Right lobe of liver (tissue), 4 donors: ENCODE measurements around a stretch of chr5.

DNA sequence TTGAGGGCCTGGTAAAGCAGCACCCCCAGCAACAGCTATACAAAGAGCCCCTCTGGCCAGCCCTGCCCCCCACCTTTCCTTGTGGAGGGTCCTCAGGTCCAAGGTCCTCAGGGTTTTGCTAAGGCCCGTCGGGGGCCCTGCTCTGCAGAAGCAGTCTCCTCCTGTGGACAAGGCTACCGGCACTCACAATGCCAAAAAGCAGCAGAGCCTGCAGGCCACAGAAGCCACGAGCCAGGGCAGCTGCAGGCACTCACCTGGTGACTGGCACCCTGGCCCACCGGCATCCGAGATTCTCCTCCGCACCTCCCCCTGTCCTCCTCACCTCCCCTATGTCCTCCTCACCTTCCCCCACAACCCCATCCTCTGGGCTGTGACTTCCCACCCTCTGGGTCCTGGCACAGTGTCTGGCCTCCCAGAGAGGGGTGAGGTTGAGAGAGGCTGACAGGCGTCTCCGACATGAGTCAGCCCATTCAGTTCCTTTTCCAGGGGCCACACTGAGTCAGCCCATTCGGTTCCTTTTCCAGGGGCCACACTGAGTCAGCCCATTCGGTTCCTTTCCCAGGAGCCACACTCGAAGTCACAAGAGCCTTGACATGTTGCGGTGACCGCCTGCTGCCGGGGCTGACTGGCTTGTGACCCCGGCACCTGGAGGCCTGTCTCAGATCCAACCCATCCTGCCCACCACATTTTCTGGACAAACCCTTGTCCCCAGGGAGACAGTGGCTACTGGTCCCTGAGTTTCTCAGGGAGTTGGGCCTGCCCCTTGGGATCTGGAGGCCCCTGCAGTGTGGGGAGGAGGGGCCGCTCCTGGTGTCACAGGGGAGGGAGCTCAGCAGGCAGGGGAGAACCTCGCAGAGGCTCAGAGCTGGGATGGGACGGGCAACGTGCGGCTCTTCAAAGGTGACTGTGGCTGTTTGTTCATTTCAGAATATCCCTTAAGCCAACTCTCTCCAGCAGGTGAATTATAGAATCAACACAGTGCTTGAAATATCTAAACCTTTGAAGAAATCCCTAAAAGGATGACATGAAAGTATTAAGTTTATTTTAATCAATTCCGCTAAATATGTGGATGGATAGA is 40.3 kb upstream of the LPCAT1 start:
- PRO-cap, 4 experiments, result peak in 4 of 4 experiments; most common plus-strand start position 582 of the sequence (in 3); most common minus-strand start position 331 of the sequence (in 2)
- RAMPAGE, long total RNA, 2 experiments, result no peak in any of the 2 experiments

DNA sequence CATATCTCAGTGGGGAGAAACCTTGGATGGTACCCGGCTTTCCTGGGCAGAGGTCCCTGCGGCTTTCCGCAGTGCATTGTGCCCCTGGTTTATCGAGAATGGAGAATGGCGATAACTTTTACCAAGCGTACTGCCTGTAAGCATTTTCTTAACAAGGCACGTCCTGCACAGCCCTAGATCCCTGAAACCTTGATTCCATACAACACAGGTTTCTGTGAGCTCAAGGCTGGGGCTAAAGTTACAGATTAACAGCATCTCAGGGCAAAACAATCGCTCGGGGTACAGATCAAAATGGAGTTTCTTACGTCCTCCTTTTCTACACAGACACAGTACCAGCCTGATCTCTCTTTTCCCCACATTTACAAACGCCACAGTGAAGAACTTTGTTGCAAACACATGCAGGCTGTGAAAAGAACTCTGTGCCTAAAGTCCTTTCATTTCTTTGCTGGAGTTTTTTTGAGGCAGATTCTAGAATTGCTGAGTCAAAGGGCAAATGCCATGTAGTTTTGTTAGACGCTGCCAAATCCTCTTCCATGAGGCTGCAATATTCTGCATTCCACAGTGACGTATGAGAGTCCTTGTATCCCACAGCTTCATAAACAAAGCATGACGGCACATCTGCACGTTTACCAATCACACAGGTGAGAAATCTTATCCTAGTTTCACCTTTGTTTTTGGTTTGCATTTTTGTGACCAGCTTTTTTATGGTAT is 44.4 kb upstream of the LPCAT1 start:
- PRO-cap, 4 experiments, result peak in 3 of 4 experiments; most common plus-strand start position 596 of the sequence (in 1); most common minus-strand start position 418 of the sequence (in 2)
- RAMPAGE, long total RNA, 2 experiments, result no peak in any of the 2 experiments

DNA sequence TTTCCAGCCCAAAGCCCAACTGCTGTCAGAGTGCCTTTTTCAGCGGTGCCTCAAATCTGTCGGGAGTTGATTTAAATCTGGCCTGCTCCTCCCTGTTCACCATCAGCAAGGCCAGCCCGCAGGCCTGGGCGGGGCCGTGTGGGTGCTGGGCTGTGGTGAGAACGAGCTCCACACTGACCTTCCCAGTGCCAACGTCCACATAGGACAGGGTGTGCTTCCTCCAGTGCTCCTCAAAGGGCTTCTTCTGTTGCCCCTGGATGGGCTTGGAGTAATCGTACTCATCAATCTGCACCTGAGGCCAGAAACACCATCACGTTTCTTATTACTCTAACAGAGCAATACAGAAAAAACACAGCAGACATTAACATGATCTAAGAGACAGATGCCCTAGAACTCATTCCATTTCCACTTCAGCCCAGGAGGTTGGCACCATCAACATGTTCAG is 50.3 kb upstream of the LPCAT1 start:
- PRO-cap, 4 experiments, result no peak in any of the 4 experiments
- RAMPAGE, long total RNA, 2 experiments, result no peak in any of the 2 experiments

DNA sequence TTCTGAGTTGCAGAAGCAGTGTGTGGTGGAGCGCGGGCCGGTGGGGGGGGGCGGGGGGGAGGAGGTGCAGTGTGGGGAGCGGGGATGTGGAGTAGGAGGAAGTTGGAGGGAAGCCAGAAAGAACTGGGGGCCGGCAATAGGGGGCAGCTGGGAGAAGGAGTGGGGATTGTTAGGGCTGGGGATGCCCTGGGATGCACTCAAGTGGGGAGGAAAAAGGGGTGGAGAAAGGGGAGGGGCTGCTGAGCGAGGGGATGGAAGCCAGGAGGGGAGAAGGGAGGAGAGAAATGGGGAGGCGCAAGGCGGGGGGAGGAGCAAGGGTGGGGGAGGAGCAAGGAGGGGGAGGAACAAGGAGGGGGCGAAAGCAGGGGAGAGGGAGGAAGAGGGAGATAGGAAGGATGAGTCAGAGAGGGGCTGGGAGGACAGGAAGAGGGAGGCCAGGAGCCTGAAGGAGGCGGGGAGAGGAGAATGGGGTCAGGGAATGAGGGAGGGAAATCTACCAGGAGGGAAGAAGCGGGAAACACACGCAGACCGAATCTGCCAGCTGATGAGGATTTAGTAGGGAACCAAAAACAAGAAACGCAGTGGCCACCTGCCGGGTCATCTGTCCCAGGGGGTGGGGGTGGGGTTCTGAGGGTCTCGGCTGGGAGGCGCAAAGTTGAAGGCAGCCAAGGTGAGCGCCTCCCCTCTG is 1.6 kb downstream of the IRX4 start:
- PRO-cap, 4 experiments, result no peak in any of the 4 experiments
- RAMPAGE, long total RNA, 2 experiments, result no peak in any of the 2 experiments

GRCh38 chr5:1888904-1889379 is 6.2 kb upstream of the IRX4 start:
- PRO-cap, 4 experiments, result no peak in any of the 4 experiments
- RAMPAGE, long total RNA, 2 experiments, result no peak in any of the 2 experiments

GRCh38 chr5:1930453-1931699 is 48.2 kb upstream of the IRX4 start:
- PRO-cap, 4 experiments, result no peak in any of the 4 experiments
- RAMPAGE, long total RNA, 2 experiments, result no peak in any of the 2 experiments

- PRO-cap, 4 experiments, result no peak in any of the 4 experiments
- RAMPAGE, long total RNA, 2 experiments, result no peak in any of the 2 experiments
Measured at GRCh38 chr5:2105022-2105564, 222.4 kb upstream of the IRX4 start.

- PRO-cap, 4 experiments, result no peak in any of the 4 experiments
- RAMPAGE, long total RNA, 2 experiments, result no peak in any of the 2 experiments
Measured at GRCh38 chr5:2266705-2266936, 383.9 kb upstream of the IRX4 start.

DNA sequence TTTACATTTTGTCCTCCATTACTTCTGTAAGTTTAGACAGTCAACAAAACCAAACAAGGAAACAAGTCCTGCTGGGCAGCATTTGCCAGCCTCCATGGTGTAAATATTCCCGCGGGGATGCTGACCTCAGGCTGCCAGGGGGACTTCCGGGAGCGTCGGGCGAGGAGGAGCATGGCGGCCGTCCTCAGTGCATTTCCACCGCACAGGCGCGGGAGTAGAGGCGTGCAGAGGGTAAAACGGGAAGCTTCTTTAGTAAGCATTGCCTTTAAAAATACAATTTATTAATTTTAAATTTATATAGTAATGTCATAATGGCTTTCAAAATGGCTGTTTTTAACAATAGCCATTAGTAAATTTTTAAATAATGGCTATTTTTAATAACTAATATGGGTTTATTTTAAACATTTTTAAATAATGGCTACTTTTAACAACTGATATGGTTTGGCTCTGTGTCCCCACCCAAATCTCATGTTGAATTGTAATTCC is 385.3 kb upstream of the IRX4 start:
- PRO-cap, 4 experiments, result no peak in any of the 4 experiments
- RAMPAGE, long total RNA, 2 experiments, result no peak in any of the 2 experiments

DNA sequence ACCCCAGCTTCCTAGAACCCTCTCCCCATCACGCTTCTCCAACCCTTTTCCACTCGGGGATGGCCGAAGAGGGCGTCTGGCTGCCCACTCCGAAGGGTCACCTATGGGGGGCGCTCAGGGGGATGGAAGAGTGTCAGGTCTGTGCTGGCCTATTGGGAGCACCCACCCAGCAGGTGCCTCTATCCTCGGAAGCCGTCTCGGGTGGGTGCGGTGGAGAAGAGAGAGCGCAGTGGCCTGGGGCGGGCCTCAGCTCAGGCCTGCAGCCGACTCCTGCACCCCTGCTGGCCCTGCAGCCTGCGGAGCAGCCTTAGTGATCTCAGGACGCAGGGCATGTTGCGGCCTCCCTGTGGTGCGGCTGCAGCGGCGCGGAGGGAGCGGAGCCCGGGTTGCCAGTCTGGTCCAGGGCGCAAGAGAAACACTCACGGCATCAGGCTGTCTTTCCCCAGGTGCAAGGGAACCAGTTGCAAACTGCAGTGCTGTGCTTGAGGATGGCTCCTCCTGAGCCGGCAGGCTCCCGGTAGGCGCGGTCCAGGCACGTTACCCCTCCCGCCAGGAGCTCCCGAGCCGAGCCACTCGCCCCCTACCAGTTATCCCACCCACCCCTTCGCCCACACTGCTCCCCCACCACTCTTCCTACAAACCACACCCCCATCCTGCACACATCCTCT is 1.5 kb upstream of the IRX2 start:
- PRO-cap, 4 experiments, result no peak in any of the 4 experiments
- RAMPAGE, long total RNA, 2 experiments, result no peak in any of the 2 experiments

- PRO-cap, 4 experiments, result no peak in any of the 4 experiments
- RAMPAGE, long total RNA, 2 experiments, result no peak in any of the 2 experiments
Measured at GRCh38 chr5:2780191-2781360, 29.1 kb upstream of the IRX2 start.

GRCh38 chr5:3287409-3287650 is 308.3 kb upstream of the IRX1 start:
- PRO-cap, 4 experiments, result peak in 4 of 4 experiments; most common minus-strand start chr5:3287537 (in 4)
- RAMPAGE, long total RNA, 2 experiments, result no peak in any of the 2 experiments

DNA sequence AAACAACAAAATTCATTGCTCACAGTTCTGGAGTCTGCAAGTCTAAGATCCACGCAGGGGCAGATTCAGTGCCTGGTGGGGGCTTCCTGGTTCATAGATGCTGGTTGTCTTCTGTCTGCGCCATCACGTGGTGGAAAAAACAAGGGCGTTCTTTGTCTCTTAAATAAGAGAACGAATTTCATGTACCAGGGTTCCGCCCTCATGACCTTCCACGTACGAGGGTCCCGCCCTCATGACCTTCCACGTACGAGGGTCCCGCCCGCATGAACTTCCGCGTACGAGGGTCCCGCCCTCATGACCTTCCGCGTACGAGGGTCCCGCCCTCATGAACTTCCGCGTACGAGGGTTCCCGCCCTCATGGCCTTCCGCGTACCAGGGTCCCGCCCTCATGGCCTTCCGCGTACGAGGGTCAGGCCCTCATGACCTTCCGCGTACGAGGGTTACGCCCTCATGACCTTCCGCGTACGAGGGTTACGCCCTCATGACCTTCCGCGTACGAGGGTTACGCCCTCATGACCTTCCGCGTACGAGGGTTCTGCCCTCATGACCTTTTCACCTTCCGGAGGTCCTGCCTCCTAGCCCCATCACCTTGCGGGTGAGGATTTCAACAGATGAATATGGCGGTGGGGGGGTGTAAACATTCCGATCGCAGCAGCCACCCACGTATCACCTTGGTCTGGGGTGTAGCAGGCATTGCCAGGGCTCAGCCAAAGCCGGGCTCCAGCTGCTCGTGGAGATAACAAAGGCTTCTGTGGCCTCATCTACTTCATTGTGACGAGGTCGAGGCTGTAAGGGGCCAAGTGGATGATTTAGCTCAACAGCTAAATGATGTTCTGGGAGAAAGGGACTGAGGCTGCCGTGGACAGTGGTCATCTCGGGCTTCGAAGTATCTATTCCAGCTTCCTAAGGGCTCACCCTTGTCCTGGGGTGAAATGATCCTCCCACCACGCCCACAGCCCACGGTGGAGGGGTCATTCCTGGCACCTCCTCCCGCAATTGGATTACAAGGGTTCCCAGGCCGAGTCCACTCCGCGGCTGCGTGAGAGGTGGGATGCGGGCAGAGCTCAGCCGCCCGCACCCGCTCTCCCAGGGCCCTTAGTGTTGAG is 273.8 kb upstream of the ADAMTS16 start:
- PRO-cap, 4 experiments, result no peak in any of the 4 experiments
- RAMPAGE, long total RNA, 2 experiments, result no peak in any of the 2 experiments

GRCh38 chr5:5420988-5421578 is 1.4 kb upstream of the ICE1 start:
- PRO-cap, 4 experiments, result no peak in any of the 4 experiments
- RAMPAGE, long total RNA, 2 experiments, result no peak in any of the 2 experiments

- PRO-cap, 4 experiments, result no peak in any of the 4 experiments
- RAMPAGE, long total RNA, 2 experiments, result start-site peak on the plus strand in 1 of 2 experiments, at chr5:5463131-5463269 at its widest, 22 reads per replicate
Measured at GRCh38 chr5:5463071-5463686, 40.7 kb downstream of the ICE1 start.

DNA sequence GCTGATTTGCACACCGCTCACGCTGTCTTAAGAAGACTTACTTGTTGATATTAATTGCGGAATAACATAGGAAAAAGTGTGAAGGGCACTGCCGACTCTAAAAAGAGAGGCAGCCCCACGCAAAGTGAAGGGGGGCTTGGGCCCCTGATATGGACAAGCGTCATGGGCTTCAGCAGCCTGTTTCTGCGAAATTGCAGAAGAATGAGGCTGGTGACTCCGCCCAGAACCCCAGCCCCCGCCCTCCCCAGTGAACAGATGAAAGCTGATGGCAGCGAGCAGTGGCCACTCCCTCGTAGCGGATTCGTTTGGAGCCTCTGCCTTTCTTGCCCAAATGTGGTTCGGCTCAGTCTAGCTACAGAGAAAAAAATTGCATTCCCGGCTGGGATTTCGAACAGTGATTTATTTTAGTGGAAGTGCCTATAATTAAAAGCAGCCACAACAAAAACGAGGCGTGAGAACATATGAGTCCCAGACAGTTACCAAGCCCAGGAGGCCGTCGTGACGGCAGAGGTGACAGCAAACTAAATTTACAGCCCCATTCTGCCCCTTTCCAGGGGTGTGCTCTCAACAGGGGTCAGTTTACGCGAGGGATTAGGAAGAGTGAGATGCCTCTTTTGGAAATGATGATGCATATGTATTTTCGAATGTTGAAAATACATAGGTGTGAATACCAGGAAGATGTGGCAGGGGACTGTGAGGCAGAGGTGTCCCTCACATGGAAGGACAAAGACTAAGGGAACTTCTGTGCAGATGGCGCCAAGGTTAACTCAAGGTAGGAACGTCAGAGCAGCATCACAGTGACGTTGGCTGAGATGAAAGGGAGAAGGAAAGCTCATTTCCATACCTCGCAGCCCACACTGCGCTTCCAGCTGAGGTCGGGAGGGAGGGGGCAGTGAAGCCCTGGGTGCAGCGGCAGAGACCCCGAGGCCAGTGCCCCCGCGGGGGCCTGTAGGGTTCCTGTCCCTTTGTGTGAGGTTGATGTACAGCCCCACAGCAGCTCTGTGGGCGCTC is 150.1 kb downstream of the ICE1 start:
- PRO-cap, 4 experiments, result no peak in any of the 4 experiments
- RAMPAGE, long total RNA, 2 experiments, result no peak in any of the 2 experiments

GRCh38 chr5:5598448-5599150 is 176.1 kb downstream of the ICE1 start:
- PRO-cap, 4 experiments, result no peak in any of the 4 experiments
- RAMPAGE, long total RNA, 2 experiments, result no peak in any of the 2 experiments

- PRO-cap, 4 experiments, result peak in 3 of 4 experiments; most common minus-strand start chr5:5634470 (in 3)
- RAMPAGE, long total RNA, 2 experiments, result no peak in any of the 2 experiments
Measured at GRCh38 chr5:5634323-5634630, 211.8 kb downstream of the ICE1 start.

- PRO-cap, 4 experiments, result peak in 3 of 4 experiments; most common minus-strand start chr5:6332978 (in 3)
- RAMPAGE, long total RNA, 2 experiments, result no peak in any of the 2 experiments
Measured at GRCh38 chr5:6332738-6333165, 45.6 kb downstream of the MED10 start.

DNA sequence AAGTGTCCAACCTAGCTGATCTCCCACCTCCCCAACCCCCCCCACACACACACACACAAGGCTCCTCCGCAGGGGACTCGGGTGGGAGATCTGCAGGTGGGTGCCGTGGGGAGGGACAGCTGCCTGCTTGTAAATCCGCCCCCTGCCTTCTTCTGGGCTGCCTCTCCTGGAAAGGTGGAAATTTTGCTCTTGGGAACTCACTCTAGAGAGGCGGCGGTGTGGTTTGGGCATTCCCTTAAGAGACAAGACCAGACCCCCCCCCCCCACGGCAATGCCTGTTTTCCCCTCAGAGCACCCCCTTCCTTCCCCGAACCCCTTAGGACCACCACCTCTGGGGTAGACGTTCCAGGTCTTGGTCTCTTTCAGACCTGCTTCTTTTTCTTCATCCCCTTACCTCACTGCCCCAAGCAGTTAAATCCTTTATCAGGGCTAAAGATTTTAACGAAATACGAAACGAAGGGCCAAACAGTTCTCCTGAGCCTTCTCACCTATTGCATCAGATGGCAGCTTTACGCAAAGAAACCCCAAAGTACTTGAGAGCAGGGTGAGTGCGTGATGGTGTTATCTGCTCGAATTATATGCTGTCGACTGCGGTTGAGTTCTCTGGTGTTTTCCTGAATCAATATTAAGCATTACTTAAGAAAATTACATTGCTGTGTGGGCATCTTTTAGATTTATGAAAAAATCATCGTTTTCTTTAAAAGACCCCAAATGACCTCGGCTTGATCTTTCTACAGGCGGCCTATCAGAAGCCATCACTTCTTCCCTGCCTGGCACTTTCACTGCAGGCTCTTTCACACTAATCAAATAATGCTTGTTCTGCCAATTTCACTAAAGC is 1.4 kb downstream of the UBE2QL1 start:
- PRO-cap, 4 experiments, result no peak in any of the 4 experiments
- RAMPAGE, long total RNA, 2 experiments, result no peak in any of the 2 experiments